Measurements from ENCODE around the gene POLG.

DNA sequence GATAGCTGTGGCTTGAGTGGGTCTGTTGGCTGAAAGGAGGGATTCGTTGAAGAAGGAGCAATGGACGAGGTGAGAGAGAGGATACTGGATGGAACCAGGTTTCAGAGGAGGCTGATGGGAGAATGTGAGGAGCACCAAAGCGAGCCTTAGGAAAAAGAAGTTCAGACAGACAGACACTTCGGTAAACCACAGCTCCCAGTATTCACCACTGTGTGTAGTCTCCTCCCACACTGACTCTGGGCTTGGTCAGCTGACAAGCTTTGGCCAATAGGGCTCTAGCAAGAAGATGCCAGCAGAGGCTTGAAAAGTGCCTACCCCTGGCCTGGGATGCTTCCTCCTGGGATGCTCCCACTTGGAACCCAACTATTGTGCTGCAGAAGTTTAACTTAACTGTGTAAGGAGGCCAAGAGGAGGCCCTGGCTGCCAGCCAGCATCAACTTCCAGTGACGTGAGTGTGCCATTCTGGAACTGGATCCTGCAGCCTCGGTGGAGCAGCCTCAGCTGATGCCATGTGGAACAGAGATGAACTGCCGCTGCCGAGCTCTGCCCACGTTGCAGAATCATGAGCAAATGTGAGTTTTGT lies 47.4 kb upstream of the ABHD2 start:
- RRBS, result no CpG with 5 or more reads among the region's 9 CpGs

DNA sequence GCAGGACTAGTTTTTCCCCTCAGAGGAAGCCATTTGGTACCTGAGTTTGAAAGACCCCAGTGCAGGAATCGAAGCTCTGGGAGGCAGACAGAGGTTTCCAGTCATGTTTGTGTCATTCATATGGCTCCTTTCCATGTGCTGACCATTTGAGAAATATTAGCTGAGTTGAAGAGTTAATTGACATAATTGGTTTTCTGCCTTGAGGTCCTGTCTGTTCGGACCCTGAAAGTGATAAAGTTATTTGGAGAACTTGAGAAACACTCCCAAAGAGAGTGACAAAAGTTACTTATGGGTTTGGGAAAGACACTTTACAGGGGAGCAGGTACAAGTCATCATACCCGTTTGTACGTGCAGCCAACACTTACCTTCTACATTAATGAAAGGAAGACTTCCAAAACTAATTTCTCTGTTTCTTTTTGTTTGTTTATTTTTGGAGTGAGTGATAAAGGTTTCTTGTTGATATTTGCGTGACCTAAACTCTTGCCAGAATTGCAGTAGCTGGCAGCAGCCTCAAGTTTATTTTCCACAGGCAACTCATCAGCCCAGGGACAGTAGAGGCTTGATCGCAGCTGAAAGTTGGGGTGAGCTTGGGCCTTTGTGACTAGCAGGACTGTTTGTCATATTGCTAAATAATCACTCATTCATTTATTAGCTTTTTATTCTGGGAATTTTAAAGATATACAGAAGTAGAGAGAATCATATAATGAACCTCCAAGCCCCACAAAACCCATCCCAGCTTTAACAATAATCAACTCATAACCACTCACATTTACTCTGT lies 8.4 kb downstream of the ABHD2 start:
- RRBS, result no CpG with 5 or more reads among the region's 6 CpGs

DNA sequence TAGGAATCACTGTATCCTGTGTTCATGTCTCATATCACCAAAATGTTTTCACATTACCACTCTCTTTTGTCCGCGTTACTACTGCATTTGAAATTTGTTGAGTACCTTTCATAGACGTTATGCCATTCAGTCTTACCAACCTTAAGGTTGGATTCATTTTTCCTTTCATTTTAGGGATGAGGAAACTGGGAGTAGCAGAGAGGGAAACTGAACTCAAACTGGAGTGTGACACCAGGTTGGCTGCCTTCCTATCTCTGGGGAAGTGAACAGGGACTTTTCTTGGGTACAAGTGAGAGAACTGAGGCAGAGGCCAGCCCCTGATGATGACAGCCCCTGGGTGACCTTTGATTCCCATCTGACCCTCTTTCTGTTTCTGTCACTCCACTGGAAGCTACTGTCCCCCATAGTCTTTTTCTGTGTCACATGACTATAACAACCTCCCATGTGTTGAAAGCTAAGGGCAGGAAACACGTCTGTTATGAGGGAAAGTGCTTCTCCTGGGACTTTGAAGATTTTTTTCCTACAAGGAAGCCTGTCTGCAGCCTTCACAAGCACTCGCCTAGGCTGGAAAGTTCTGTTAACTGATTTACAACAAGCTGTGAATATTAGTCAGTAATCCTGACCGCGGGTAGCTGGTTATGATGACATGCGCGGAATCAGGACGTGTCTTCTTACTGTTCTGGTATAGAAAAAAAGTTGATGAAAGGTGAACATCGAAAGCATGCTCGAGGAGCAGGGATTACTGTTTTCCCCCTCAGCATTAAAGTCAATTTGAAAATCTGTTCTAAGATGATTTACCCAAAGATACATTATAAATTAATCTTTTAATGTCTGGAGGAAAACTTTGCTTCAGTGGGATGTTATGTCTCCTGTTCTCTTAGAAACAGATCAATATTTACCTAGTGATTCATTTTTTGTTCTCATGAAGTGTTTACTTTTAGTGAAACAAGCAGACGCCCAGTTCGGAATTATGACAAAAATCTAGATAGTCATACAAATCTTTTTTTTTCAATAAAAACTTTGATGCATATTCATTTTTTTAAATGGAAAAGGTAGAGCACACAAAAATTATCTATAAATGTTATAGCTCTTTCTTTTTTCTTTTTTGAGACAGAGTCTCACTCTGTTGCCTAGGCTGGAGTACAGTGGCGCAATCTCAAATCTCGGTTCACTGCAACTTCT lies 31.5 kb downstream of the ABHD2 start:
- RRBS, result no CpG with 5 or more reads among the region's 16 CpGs

GRCh38 chr15:89127900-89128780 lies 39.9 kb downstream of the ABHD2 start:
- RRBS, result no CpG with 5 or more reads among the region's 6 CpGs

- RRBS, result no CpG with 5 or more reads among the region's 6 CpGs
Observed at GRCh38 chr15:89128781-89130024, 40.9 kb downstream of the ABHD2 start.

- RRBS, result no CpG with 5 or more reads among the region's 3 CpGs
Observed at GRCh38 chr15:89157867-89158533, 63.4 kb downstream of the RLBP1 start.

- RRBS, result no CpG with 5 or more reads among the region's 11 CpGs
Observed at GRCh38 chr15:89325244-89325770, 9.3 kb downstream of the POLG start.

GRCh38 chr15:89326948-89327725 lies 7.5 kb downstream of the POLG start:
- RRBS, result no CpG with 5 or more reads among the region's 10 CpGs

GRCh38 chr15:89334209-89334945 lies at the start of gene POLG:
Gene POLG, minus strand, starts transcription at chr15:89334824.
- RRBS, result under 1% methylated on average over 40 of the region's 84 CpGs

DNA sequence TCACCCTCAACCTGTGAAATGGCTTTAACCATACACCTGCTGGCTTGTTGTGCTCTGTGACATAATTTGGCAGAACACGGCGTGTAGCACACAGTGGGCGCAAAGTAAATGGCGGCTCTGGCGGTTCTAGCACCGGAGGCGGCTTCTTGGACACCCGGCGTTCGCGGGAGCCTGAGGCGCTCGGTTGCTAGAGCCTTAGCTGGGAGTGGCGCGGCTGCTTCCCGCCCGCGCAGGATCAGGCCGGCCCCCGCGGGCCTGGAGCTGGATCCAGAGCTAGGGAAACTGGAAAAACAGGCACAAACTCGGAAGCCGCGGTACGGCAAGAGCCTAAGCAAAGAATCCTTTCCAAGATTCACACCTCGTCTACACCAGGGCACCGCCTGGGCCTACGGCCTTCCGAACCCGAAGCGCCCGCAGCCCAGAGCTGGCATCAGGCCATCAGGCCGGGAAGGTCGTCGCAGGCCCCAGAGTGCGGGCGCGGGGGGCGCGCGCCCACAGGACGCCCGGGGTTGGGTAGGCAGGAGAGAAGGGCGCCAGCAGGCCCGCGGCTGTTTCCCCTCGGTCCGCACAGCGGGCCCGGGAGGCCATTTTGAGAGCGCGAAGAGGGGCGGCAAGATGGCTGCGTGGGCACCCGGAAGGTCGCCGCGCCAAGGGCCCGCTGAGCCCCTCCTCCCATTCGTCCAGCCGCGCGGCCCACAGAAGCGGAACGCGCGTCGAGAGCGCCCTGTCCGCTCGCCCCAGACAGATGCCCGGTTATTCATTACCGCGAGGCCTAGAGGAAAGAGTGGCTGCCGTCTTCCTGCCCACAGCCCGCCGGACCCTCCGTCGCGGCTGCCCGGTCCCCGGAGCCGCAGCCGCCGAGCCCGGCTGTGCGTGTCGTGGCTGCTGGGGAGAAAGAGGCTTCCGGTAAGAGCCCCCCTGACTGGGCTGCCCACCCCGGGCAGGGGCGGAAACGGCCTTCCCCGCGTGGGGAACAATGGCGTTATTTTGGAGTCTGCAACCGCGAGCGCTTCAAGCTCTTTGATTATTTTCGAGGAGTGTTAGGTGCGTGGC lies 44.1 kb upstream of the POLG start:
- RRBS, result 8% methylated on average over 48 of the region's 100 CpGs

- RRBS, result 4% methylated on average over 30 of the region's 58 CpGs
Observed at GRCh38 chr15:89399863-89400492, 65.4 kb upstream of the POLG start.

- RRBS, result no CpG with 5 or more reads among the region's 12 CpGs
Observed at GRCh38 chr15:89498090-89498833, 1.9 kb upstream of the RHCG start.

- RRBS, result no CpG with 5 or more reads among the region's 31 CpGs
Observed at GRCh38 chr15:89631533-89632479, 23.5 kb downstream of the KIF7 start.

DNA sequence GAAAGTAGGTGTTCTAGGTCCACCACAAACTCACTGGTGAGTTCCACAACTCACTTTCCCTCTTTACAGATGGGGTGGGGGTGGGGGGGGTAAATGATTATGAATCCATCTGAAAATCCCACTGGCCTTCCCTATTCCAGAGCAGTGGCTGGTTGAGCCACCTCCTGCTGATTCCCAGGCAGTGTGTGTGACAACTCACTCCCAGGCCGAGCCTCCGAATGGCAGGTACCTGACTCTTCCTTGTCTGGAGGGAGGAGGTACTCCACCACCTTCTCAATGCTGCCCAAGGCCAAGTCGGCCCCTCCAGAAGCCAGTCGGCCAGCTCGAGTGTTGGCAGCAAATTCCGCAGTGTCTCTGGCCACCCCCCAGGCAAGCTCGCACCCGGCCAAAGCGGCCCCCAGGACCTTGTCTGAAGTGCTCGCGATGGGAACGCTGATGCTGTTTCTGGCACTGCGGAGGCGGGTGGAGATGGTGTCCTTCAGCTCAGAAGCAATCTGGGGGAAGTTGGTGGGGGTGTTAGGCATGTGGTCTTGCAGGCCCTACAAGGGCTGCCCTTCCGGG lies 9.3 kb downstream of the PLIN1 start:
- RRBS, result no CpG with 5 or more reads among the region's 15 CpGs

GRCh38 chr15:89670863-89671338 lies 8.3 kb downstream of the PLIN1 start:
- RRBS, result no CpG with 5 or more reads among the region's 7 CpGs

DNA sequence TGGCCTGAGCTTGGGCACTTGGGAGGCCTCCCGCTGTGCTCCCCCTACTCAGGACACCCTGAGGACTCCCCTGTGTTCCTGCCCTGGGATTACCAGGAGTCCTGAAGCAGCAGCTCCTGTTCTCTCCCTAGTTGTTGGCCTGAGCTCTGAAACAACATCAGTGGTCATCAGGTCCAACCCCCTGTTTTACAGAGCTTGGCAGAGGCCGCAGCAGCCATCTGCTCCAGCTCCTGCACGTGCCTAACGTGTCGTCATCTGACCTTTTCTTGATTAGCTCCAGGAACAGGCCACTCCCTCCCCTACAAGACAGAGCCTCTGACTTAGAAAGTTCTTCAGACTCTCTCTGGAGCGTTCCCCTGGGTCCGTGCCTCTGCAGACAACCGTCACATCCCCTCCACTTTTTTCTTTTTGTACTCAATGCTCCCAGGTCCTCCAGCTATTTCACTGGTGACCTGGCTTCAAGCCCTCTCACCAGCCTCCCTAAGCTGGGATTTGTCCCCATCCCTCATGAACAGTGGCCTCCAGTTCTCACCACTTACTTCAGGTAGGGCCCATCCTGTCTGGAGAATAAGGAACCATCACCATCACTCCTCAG lies 7.9 kb upstream of the MESP2 start:
- RRBS, result no CpG with 5 or more reads among the region's 8 CpGs

- RRBS, result 42% methylated on average over 4 of the region's 19 CpGs
Observed at GRCh38 chr15:89784784-89785808, 9.0 kb downstream of the MESP2 start.

DNA sequence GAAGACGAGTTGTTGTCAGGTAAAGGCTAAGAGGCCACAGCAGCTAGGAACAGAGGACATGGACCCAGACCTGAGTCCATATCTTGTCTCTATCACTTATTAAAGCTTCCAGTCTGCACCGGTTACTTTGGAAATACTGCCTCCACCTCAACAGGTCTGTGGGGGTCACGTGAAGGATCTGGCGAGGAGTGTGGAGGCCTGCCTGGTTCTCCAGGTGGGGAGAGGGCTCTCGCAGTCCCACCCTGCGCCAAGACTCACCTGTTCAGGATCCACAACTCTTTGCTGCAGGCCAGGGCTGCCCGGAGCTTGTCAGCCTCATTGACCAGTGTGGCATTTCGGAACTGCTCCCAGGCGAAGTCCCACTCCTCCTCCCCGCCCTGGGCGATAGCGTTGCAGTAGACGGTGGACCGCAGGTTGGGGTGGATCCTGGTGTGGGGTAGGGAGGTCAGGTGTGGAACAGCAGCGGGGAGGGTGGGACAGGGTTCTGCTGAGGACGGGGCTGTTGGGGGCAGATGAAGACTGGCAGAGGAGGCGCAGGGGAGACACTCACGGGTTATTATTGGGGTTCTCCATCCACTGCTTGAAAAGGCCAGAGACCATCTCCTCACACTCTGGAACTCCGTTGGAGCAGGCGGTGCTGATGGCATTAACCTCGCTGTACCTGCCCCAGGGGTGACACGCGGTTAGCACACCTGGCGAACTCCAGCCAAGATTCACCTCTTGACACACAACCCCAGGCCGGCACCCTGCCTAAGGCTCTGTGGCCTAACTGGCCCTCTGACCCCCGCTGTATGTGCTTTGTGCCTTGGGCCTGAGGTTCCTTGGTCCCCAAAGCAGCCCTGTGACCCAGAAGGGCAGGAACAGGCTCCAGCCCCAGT lies 16.0 kb downstream of the MESP2 start:
- RRBS, result no CpG with 5 or more reads among the region's 26 CpGs

DNA sequence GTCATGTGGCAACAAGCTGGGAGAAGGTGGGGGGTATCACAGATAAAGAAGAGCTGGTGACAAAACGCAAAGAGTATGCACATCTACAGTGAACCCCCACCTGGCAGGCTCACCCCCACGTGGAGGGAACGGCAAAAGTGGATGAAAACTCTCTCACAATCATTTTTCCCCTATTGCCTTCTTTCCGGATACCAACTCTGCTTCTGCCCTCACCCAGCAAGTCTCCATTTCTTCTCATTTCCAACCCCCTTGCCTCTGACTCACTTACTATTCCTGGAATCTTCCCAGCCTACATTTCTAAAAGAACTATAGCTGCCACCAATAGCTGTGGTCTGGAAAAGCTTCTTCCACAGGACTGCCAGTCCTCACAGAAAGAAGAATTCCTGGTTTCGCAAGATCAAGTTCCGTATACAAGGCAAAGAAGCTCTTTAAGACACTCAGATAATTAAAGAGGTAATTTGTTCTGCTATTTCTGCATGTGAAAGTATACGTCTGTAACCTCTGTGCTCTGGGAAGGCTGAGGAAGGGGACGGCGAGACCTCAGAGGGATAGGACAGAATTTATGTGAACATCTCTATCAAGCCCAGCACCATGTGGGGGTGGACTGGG lies 21.9 kb upstream of the ANPEP start:
- RRBS, result no CpG with 5 or more reads among the region's 9 CpGs

GRCh38 chr15:89857454-89857809 lies 36.4 kb downstream of the AP3S2 start:
- RRBS, result no CpG with 5 or more reads among the region's 1 CpG

Data from pericardium (tissue), 1 donor.